Hematopoietic multipotent progenitor cell (in vitro differentiated cells): ENCODE measurements around a stretch of chr20.

GRCh38 chr20:36045256-36046078 is 77.1 kb downstream of the CNBD2 start:
- CAGE, long polyA plus RNA: no peak

DNA sequence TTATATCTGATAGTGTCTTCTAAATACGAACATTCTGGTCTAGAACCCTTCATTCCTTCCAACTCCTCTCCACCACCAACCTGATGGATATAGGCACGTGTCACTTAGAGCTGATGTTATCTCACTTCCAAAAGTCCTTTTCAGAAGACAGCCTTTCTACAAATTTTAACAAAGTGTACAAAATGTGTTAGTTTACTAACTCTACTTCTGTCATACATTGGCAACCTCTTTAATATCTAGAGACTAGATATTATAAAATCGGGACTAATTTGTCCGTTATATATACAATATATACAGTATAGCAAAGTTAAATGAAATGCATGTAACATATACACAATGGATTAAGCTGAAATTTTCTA is 79.6 kb downstream of the CNBD2 start:
- CAGE, long polyA plus RNA: no peak

- CAGE, long polyA plus RNA: no peak
Observed at GRCh38 chr20:36050221-36051309, 82.2 kb downstream of the CNBD2 start.

DNA sequence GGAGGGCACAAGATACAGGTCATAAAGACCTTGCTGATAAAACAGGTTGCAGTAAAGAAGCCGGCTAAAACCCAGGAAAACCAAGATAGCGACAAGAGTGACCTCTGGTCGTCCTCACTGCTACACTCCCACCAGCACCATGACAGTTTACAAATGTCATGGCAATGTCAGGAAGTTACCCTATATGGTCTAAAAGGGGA is 71.3 kb upstream of the EPB41L1 start:
- CAGE, long polyA plus RNA: no peak

DNA sequence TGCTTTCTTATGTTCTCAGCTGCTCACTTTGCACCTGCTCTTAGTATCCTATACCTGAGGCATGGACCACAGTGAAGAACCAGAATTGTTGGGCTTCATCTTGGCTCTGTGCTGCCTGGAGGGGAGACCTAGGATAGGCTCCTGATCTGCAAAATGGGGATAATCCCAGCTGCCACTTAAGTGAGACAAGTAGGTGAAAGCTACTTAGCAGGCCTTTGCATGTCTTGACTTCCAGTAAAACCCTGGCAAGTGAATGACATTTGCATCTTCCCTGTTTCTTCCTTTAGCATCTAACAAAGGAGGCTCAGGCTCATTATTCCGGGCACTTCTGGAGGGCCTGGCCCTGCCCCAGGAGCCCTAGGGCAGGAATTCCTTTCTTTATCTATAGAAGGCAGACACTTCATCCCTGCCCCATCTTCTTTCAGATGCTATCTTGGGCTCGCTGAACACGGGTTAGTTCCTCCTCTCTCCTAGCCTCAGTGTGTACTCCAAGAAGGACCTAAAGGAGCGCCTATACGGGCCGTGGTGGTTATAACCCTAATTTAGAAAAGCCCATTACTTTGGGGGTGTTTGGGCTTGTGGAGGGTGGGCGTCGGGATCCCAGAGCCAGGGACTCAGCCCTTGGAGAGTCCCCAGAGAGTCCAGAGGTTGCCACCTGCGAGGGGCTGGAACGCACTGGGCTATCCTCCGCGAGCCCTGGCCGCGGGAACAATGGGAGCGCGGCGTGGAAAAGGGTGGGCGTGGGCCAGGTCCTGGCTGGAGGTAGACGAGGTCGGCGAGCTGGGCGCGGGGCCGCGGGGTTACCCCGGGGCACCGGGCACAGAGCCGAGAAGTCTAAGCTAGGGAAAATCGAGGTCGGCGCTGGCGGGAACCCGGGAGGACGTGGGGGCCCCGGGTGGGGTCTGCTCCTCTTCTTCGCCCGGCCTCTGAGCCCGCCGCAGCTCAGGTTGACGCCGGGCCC is 62.8 kb upstream of the EPB41L1 start:
- CAGE, long polyA plus RNA: no peak

DNA sequence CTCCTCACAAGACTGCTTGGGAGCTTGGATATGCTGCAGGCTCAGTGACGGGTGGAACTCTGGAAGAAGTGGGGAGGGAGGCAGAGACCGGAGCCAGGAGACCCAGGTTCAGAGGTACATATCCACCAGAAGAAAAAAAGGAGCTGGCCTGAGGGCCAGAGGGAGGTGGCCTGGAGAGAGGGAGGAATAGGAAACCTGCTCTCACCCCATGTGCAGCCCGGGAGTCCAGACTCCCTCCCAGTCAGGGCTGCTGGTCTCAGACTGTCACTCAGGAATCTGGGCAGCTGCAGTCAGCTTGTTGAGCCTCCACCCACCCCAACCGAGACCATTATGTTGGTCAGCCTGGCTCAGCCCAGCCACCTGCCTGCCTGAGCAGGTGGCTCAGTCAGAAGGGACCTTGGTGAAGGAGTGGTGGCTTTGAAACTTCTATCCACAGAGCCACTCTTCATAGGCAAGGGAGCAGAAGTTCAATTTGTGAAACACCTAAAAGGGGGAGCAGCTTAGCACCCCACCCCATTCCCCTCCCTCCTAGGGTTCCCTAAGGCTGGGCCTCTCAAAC is 53.4 kb upstream of the EPB41L1 start:
- CAGE, long polyA plus RNA: no peak

DNA sequence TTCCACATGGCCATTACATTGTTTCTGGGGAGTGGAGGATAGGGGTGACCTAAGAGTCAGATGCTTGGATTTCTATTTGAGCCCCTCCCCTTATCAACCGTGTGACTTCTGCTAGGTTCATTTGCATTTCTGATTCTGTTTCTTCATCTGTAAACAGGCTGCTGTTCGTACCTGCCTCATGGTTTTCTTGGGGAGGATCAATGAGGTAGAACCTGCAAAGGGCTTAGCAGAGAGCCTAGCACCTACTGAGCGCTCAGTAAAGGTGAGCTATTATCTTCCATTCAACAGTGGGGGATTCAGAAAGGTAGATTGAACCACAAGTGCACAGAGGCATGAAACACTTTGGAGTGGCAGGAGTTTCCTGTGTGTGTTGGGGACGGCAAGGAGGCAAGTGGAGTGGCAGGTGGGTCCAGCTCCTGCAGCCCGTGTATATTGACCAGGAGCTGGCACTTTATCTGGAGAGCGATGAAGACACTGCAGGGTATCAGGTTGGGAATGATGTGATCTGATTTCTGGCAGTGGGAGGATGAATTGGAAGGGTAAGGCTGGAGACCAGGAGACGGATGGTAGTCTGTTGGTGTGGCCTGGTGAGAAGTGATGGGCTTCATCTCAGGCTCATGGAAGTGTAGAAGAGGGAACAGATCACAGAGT is 29.1 kb upstream of the EPB41L1 start:
- CAGE, long polyA plus RNA: no peak

GRCh38 chr20:36145658-36146954 is 8.4 kb upstream of the EPB41L1 start:
- CAGE, long polyA plus RNA: no peak

DNA sequence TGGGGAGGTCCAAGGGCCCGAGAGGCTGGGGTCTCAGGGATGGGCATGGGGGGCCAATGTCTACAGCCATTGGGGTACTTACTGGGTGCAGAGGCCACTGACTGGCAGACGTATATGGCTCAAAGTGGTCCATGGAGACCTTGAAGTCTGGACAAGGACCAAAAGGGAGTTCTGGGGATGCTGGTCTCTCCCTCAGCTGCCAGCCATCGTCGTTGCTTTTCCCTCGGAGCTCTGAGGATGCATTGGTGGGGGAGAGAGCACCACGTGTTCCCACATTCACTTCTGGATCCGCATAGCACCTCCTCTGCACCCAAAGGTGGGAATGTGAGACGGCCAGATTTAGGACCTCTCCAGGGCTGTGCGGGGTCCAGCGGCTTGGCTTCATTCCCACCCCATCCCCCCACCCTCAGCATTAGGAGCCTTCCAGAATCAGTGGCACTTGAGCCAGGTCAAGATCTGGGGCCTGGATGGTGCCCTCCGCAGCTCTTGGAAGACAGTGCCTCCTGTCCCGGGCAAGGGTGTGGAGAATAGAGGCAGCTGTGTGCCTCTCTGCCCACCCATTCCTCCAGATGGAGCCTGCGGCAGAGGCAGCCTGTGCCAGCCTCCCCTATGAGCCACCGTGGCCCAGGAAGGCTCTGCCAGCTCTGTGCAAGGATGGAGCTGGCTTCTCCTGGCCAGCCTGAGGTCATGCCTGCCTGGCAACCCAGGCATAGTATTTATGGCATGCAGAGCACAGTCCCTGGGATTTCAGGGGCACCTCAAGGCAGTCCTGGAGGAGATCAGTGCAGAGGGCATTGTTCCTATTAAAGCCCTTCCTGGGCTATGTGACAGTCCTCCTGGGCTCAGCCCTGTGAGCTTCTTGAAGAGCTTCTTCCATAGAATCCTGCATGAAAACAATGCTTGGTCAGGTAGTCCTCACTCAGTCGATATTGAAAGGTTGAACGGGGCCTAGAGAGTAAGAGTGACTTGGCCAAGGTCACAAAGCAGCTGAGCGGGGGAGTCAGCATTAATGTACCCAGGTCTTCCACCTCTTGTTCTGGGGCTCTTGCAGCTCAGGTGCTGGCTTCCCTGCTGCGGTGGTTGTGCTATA is 1.3 kb downstream of the EPB41L1 start:
- CAGE, long polyA plus RNA: no peak

- CAGE, long polyA plus RNA: no peak
Observed at GRCh38 chr20:36190470-36190878, 35.9 kb downstream of the EPB41L1 start.

- CAGE, long polyA plus RNA: no peak
Observed at GRCh38 chr20:36212057-36212681, 24.1 kb upstream of the AAR2 start.

- CAGE, long polyA plus RNA: no peak
Observed at GRCh38 chr20:36216475-36217306, 19.6 kb upstream of the AAR2 start.

DNA sequence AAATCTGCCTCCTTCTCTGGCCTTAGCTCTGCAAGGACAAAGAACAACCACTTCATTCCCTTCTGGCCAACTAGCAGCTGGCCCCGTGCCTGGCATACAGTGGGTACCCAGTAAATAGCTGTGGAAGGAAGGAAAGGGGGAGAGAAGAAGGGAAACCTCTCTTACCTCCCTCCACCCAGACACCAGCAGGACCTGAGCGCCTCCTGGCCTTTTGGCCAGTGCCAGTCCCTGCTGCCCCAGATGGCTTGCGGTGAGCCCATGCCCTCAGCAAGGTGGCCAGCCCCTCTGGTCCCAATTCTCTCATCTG is 61.8 kb downstream of the DLGAP4 start:
- CAGE, long polyA plus RNA: no peak

GRCh38 chr20:36472822-36473335 is 68.4 kb upstream of the MYL9 start:
- CAGE, long polyA plus RNA: no peak

GRCh38 chr20:36578271-36579023 is 5.0 kb downstream of the TGIF2 start:
- CAGE, long polyA plus RNA: no peak

GRCh38 chr20:36604835-36605343 is 690 bp upstream of the RAB5IF start:
- CAGE, long polyA plus RNA: no peak

GRCh38 chr20:36607712-36608380 is 2.3 kb downstream of the RAB5IF start:
- CAGE, long polyA plus RNA: no peak

DNA sequence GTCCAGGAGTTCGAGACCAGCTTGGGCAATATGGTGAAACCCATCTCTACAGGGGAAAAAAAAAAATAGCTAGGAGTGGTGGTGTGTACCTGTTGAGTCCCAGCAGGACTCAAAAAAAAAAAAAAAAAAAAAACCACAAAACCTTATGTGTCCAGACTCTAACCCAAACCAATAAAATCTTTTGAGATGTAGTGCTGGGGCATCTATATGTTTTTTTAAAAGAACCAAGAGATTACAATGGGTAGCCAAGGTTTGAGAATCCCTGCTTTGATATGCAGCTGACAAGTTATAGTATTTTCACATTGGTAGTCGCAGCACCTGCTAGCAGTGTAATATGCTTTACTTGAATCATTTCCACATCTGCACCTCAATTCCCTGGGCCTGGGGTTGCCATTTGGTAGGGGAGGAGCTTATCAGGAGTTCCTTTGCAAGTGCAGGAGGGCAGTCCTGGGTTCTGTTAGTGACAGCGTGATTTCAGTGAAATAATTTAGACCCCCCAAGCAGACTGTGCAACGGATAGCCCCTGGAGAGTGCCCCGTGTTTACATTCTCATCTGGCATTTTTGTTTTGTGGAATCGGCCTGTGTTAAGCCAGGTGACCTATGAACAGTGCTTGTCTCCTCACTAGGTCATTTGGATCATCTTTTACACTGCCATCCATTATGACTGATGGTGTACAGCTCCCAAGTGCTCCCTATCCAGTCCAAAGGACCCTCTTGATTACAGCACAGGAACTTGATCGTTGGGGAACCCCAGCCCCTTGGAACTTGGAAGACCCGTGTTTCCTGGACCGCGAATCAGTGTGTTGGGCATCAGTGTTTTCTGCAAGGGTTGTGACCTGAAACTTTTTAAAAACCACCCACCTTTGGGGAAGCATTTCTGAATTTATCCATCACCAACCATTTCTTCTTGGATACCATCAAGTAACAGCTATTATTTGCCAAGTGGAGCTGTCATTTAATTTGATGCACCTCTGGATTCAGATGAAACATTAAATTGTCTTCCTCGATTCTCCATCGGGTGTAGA is 6.1 kb downstream of the RAB5IF start:
- CAGE, long polyA plus RNA: no peak

GRCh38 chr20:36651652-36652273 is 5.8 kb upstream of the SLA2 start:
- CAGE, long polyA plus RNA: no peak

DNA sequence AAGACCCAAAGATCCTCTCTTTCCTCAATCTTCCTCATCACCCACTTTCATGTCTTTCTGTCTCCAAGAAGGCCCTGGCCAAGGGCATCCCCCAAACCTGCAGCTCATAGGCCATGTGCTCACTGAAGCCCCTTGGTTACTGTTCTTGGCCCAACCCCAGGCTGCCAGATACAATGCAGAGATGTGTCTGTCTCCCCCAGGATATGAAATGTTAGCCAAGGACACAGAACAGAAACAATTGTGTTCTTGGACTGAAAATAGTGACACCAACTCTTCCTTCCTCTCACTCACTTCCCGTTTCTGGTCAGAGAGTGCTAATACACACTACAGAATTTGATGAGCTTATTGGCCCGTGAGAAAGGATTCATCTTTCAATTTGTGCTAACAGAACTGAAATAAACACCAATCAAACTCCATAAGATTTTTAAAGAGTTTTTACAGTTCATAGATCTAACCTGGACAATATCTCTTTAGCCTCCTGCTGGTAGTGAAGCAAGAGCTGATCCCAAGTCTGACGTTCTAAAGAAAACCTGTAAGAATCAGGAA is 11.8 kb upstream of the NDRG3 start:
- CAGE, long polyA plus RNA: no peak